Fibroblast of the aortic adventitia (primary cell): ENCODE data around the genes TYMP and CHKB.

DNA sequence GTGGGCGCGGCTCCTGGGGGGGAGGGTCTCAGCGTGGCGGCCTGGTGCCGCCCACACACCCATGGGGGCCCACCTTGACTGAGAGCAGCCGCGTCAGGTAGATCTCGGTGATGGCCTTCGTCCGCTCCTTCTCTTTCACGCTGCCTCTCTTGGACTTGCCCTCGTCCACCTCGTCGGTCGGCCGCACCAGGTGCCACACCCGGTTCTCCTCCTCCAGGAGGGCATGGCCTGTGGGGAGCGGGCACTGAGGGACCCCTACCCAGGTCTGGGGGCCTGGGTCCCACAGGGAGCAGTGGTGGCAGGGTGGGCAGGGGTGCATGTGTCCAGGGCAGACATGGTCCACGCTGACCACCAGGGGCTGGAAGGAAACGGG, 7.8 kb upstream of the MAPK11 start:
- CAGE, long polyA plus RNA, result no peak

GRCh38 chr22:50287753-50288324, 17.7 kb upstream of the MAPK11 start:
- CAGE, long polyA plus RNA, result no peak

DNA sequence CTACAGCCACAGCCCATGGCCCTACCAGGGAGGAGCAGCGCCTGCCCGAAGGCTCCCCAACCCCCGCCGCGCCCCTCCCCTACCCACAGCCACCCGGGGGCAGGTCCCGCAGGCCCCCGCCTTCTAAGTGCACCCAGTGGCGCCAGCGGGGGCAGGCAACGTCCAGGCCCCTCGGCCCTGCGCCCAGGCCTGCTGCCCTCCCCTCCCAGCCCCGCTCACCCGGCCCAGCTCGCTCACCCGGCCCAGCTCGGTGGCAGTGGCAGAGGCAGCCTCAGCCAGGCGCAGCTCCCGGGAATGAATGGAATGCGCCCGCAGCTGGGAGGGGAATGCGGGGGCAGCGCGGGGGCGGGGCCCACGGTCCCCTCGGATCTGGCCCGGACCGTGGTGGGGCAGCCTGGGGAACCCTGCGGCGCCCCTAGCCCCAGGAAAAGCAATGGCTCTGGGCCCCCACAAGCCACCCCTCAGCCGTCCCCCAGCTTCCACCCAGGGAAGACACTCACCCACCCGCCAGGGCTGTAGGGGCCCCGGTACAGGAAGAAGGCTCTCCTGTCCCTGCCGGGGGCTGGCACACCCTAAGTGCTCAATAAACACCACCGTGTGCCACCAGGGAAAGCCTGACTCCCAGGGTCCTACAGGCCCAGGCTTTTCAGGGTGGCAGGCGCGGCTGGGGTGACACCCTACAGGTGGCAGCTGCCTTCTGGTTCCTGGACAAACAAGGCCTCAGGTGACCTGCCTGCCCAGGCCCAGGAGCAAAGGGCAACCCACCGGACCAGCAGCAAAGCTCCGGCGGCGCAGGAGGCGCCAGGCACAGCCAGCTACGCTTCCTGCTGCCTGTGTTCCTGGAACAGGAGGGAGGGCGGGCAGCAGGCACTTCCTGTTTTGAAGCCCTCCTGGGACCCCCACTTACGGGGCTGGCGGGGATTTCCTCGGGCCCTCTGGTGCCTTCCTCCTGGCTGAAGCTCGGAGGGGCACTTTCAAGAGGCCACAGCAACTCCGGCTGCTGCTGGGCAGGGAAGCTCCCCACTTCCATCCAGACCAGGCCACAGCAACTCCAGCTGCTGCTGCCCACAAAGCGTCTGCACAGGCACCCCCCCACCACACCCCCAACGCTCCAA, 13.8 kb downstream of the PLXNB2 start:
- CAGE, long polyA plus RNA, result no peak

- CAGE, long polyA plus RNA, result no peak
These were observed 10.1 kb downstream of the PLXNB2 start for GRCh38 chr22:50297143-50297914.

GRCh38 chr22:50298819-50299072, 8.7 kb downstream of the PLXNB2 start:
- CAGE, long polyA plus RNA, result no peak

GRCh38 chr22:50446131-50446480, 28.7 kb downstream of the SBF1 start:
- CAGE, long polyA plus RNA, result no peak

- CAGE, long polyA plus RNA, result no peak
These were observed 20.0 kb downstream of the SBF1 start for GRCh38 chr22:50454484-50455589.

- CAGE, long polyA plus RNA, result no peak
These were observed 14.5 kb downstream of the SBF1 start for GRCh38 chr22:50460272-50460832.

DNA sequence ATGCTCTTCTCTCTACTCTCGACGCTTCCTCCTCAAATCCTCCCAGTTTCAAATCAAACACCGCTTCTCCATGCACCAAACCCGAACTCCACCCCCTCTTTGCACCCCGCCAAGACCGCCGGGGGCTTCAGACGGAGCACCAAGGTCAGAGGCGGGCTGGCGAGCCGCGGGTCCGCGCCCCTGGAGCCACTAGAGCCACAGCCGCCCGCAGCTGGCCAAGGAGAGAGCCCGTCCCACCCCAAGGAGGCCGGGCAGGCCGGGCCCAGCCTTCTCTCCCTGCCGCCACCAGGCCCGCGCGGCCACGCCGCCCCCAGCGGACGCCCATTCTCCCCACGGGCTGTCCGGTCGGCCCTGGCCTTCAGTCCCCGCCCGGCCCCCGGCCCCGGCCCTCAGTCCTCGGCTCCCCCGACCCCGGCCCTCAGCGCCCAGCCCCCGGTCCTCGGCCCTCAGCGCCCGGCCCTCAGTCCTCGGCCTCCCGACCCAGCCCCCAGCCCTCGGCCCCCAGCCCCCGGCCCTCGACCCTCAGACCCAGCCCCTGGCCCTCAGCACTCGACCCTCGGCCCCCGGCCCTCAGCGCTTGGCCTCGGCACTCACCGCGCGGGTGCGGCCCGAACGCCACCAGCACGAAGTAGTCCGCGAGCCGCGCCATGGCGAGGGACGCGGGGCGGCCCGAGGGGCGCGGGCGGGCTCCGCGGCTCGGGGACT, 491 bp downstream of the SBF1 start:
- CAGE, long polyA plus RNA, result no peak

GRCh38 chr22:50484229-50484892, 2.3 kb upstream of the MIOX start:
- CAGE, long polyA plus RNA, result no peak

GRCh38 chr22:50498248-50499007, 9.1 kb downstream of the LMF2 start:
- CAGE, long polyA plus RNA, result no peak

GRCh38 chr22:50521623-50522074, 3.7 kb downstream of the SCO2 start:
- CAGE, long polyA plus RNA, result no peak

DNA sequence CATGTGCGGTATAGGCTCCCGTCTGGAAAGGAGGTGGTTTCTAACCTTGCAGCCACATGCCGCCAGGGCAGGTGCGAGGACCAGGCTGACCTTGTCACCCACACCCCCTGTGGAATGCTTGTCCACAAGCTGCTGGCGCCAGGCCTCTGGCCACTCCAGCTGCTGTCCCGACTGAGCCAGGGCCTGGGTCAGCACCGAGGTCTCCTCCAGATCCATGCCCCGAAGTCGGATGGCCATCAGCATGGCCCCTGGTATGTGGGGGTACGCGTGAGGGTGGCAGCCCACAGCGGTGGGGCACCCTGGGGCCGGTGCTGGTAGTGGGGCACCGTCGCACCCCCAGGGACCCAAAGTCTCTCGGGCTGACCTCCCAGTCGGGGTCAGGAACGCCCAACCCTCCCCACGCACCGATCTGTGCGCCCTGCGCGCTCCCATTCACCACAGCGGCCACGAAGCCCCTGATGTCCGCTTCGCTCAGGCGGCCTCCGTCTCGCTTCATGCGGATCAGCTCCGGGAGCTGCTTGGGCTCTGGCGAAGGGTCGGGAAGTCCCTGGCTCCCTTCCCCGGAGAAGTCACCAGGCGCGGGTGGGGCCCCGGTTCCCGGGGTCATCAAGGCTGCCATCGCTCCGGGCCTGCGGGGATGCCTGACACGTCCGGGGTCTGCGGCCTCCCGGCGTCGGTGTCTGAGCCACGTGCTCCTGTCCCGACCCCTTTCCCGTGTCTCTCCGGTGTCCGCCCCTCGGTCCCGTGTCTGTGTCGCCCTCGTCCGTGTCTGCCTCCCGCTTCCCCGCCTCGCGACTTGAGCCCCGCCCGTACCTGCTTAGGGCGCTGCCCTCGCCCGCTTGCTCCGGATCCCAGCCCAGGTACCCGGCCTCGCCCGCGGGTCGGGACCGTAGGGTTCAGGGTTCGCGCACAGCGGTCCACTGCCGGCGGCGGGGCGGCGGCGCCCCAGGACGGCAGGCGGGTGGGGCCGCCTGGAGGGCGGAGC, at the start of gene TYMP:
Gene TYMP (minus strand): TSS at position 922 of the 985 bp plus-strand sequence.
- CAGE, long polyA plus RNA, result no peak

GRCh38 chr22:50531400-50532065, 765 bp downstream of the ODF3B start:
- CAGE, long polyA plus RNA, result no peak

- CAGE, long polyA plus RNA, result no peak
These were observed 826 bp upstream of the ODF3B start for GRCh38 chr22:50532781-50533867.

DNA sequence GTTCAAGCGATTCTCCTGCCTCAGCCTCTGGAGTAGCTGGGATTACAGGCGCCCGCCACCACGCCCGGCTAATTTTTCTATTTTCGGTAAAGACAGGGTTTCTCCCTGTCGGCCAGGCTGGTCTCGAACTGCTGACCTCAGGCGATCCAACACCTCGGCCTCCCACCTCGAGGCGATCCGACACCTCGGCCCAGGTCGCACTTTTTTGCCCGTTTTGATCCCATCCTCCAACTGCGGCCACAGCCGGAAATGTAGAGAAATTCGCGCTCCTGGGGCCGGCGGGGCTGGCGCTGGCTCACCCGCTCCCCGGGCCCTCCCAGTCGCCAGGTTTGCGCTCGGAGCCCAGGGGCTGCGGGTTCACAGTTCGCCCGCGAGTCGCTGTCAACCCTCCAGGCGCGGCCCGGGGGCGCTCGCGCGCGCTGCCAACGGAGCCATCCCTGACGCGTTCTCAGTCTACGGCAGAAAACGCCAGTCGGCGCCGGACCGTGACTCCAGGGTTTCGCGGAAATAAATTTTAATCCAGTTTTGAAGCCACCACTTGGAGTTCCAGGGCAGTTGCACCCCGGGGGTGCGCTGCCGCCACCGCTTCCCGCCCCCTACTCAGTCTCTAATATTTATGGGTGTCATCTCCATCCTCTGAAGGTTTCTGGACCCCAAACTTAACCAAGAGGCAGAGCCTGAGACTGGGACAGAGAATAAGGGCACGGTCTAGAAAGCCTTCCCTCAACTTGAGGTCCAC, 1.6 kb upstream of the KLHDC7B start:
- CAGE, long polyA plus RNA, result no peak

- CAGE, long polyA plus RNA, result no peak
These were observed at the start of gene CHKB for GRCh38 chr22:50581987-50583044. CHKB (minus strand) TSS chr22:50582849.

DNA sequence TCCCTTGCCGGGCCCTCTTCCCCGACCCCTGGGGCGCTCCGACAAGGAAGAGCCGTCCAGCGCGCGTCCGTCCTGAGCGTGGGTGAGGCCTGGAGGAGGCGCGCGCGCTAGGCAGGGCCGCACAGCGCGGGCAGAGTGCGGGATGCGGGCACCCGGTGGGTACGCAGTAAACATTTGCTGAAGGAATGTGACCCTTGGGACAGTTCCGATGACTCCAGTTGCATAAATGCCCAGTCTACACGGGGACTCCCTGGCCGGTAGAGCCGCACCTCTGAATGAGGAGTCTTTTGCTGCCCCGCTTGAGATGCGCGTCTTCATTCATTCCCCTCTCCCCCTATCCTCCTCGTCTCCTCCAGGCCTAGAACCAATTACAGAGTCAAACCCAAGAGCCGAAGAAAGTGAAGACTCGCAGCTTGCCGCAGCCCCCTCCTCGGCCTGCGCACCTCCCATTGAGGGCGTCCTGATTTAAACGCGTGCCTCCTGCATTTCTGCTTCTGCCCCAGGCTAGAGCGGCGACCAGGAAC, 655 bp upstream of the CHKB start:
- CAGE, long polyA plus RNA, result no peak

DNA sequence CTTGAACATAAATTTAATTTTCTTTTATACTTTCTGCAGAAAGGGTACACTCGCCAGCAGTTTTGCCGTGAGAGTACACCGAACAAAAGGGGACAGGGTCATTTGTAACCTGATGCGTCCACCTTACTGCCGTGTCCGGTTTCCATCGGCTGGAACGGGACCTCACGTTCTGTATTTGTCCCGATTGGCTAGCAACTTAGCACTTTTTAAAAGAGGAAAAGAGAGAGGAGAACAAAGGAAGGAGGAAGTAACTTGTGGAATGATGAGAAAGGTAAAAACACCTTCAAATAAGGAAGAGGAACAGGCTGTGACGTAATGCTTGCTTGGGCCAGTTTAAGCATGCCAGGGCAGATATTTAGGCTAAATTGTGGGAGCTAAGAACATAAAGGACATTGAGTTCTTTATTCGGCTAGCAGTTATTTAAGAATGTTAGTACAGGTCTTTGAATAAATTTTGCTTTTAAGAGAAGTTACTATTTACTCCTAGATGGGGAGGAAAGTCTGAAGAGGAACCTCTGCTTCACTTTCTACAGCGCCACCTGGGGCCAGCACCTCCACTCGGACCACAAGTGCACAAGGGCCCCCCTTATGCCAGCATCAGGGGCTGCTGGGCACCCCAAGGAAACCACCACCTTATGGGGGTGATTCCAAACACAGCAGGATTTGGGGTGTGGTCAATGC, 5.9 kb downstream of the ARSA start:
- CAGE, long polyA plus RNA, result no peak

GRCh38 chr22:50657869-50658457, 30.0 kb upstream of the ARSA start:
- CAGE, long polyA plus RNA, result no peak